ENCODE results near the genes TMEM129, TACC3 and C4orf48.

DNA sequence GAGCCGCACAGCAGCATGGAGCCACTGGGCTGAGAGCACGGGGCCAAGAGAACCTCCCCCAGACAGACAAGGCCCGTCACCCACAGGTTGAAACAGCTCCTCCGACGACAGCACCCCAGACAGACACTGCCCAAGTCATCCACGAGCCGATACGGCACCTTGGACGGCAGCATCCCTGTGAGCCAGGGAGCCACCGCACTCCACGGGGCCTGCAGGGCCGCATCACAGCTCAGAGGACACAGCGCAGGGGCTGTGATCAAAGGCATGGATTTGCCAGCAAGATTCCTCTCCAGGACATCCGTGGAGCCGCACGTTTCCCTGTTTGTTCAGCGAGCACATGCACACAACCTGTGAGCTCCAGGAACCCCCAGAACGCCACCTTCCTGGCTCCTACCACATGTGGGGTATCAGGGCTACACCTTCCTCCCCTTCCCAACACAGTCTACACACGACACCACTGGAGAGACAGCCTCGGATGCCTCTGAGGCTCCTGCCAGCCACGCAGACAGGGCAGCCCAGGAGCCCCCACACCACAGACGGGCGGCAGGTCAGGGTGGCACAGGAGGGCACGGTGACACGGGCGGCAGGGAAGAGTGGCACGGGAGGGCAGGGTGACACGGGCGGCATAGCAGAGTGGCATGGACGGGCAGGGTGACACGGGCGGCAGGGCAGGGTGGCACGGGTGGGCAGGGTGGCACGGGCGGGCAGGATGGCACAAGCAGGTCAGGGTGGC is 3.8 kb downstream of the CTBP1 start:
- RRBS, result no CpG with 5 or more reads among the region's 35 CpGs

DNA sequence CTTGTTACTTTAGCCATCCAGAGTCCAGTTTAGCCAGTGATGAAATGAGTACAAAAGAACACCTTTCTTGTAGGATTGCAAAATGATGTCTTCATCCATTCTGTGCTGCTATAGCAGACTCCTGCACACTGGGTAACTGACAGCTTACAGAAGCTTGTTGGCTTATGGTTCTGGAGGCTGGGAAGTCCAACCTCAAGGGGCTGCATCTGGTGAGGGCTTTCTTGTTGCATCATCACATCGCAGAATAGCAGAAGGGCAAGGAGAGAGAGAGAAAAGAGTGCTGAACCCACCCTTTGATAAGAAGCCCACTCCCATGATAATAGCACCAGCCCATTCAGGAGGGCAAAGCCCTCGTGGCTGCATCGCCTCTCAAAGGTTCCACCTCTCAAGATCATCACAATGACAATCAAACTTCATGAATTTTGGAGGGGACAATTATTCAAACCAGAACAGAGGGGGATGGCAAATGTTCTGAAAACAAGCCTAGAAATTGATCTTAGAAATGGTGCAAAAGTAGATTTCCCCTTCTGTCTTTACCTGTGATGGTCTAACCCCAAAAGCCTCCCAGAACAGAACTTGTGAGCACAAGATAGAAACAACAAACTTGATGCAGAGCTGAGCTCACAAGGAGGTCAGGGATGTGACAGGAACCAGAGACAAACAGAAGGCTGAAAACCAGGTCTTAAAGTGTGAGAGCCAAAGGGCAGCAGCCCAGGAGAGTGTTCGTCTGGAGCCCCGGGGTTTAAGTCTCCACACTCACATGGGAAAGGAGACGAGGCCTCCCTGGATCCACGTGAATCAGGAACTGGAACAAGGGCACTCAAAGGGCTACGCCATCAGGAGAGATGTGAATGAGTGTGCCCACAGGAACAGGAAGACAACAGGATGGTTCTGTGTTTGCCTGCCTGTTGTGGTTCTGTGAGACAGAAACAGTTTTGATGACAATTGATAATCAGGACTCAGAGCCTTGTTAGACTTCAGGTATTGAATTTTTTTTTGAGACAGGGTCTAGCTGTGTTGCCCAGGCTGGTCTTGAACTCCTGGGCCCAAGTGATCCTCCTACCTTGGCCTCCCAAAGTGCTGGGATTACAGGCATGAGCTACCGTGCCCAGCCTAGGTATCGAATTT is 4.6 kb upstream of the CTBP1 start:
- RRBS, result no CpG with 5 or more reads among the region's 10 CpGs

GRCh38 chr4:1348139-1348916 is 1.3 kb downstream of the UVSSA start:
- RRBS, result no CpG with 5 or more reads among the region's 21 CpGs

- RRBS, result 5% methylated on average over 18 of the region's 74 CpGs
Observed at GRCh38 chr4:1712579-1713523, 732 bp upstream of the SLBP start.

DNA sequence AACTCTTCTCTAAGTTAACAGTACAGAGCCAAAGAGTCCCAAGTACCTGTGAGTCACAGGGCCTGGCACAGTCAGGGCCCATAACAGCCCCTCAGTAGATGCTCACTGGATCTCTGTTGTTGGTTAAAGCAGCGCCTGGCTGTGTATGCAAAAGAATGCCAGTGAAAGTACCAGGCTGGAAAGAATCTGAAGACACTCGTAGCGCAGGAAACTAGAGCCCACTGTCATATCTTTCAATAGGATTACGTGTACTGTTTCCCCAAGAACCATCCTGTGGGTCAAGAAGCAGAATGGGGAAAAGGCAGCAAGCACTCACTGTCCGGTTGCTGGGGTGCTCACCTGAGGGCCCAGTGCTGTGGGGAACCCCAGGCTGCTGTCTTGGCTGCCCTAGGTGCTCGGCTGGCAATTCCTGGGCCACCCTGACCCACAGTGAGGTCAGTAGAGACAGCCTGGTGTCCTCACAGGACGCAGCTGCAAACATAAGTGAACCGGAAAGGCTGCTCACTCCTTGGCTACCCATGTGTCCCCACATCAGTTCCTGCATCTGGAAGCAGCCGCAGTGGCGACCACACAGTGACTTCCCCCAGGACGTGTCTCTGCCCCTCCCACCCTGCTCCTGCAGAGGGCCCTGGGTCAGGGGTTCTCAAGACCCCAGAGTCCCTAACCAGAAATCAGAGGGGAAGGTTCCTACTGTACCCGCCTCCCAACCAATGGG is 3.1 kb upstream of the SLBP start:
- RRBS, result no CpG with 5 or more reads among the region's 12 CpGs

DNA sequence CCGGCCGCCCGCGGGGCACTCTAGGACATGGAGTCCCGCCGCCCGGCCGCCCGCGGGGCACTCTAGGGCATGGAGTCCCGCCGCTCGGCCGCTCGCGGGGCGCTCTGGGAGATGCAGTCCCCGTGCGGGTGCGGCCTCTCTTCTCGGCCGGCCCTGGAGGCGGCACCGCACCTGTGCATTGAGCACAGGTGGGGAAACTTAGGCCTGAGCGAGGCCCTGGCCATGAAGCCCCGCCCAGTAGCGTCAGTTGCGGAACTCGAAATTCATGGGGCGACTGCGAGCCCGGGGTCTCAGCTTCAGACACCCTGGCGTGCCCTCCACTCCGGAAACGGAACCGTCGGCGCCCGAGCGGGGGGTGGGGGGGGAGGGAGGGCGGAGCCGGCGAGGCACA is at the start of gene TMEM129:
Gene TMEM129 (minus strand): TSS at position 302 of the 391 bp plus-strand sequence.
- RRBS, result 2% methylated on average over 10 of the region's 43 CpGs

DNA sequence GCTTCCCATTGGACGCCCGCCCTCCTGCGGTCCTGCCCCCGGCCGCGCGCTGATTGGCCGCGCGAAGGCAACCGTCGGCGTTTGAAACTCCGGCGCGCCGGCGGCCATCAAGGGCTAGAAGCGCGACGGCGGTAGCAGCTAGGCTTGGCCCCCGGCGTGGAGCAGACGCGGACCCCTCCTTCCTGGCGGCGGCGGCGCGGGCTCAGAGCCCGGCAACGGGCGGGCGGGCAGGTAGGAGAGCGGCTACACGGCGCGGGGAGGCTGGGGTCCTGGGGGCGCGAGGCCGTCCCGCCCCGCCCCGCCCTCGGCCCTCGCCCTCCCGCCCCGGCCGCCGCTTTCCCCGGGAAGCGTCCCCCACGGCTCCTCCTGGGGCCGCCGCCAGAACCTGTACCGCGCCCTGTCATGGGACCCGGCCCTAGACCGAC is at the start of gene TACC3:
Gene TACC3 (plus strand): TSS at position 109 of the 425 bp plus-strand sequence.
- RRBS, result 3% methylated on average over 38 of the region's 60 CpGs

DNA sequence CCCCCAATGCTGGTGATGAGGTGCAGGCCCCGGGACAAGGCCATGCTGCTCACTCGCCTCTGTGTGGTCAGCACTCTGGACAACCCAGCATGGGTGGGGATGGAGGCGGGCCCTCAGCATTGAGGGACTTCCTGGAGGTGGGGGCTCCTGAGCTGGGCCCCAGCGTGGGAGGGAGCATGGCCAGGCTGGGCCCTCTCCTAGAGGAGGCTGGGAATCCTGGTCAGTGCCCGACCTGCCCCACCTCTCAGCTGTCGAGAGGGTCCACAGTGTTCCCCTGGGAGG is 30.6 kb downstream of the TACC3 start:
- RRBS, result no CpG with 5 or more reads among the region's 6 CpGs

DNA sequence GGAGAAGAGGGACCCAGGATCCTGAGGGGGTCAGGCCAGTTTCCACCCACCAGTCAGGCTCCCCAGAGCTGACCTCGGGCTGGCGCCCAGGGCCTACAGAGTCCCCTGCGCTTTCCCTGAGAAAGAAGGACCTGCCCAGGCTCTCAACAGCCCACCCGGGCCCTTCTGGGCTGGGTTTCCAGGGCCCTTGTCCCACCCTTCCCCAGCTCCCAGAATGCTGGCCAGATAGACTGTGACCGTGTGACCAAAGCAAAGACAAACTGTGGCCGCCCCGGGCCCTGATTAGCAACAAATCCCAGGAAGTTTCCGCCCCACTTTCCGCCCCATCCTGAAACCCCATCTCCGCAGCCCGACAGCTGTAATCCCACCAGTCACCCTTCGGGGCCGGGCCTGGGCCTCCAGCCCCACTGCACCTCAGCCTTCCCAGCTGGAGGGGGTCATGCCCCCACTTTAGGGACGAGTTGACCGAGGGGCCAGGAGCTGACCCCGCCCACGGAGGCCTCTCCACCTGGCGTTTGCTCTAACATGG is 33.7 kb upstream of the FGFR3 start:
- RRBS, result no CpG with 5 or more reads among the region's 18 CpGs

- RRBS, result no CpG with 5 or more reads among the region's 6 CpGs
Observed at GRCh38 chr4:1795649-1796149, 2.6 kb downstream of the FGFR3 start.

- RRBS, result no CpG with 5 or more reads among the region's 8 CpGs
Observed at GRCh38 chr4:1868109-1868901, 2.9 kb upstream of the NSD2 start.

DNA sequence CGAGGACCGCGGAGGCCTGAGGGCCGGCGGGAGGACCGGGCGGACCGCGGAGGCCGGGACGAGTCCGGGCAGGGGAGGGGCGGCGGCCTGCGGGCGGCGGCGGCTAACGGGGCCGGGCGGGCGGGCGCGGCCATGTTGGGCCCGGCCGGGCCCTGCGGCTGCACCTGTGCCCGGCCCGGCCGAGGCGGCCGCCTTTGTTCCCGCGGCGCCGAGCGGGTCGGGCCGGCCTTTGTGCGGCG is 487 bp downstream of the NSD2 start:
- RRBS, result 4% methylated on average over 24 of the region's 41 CpGs

DNA sequence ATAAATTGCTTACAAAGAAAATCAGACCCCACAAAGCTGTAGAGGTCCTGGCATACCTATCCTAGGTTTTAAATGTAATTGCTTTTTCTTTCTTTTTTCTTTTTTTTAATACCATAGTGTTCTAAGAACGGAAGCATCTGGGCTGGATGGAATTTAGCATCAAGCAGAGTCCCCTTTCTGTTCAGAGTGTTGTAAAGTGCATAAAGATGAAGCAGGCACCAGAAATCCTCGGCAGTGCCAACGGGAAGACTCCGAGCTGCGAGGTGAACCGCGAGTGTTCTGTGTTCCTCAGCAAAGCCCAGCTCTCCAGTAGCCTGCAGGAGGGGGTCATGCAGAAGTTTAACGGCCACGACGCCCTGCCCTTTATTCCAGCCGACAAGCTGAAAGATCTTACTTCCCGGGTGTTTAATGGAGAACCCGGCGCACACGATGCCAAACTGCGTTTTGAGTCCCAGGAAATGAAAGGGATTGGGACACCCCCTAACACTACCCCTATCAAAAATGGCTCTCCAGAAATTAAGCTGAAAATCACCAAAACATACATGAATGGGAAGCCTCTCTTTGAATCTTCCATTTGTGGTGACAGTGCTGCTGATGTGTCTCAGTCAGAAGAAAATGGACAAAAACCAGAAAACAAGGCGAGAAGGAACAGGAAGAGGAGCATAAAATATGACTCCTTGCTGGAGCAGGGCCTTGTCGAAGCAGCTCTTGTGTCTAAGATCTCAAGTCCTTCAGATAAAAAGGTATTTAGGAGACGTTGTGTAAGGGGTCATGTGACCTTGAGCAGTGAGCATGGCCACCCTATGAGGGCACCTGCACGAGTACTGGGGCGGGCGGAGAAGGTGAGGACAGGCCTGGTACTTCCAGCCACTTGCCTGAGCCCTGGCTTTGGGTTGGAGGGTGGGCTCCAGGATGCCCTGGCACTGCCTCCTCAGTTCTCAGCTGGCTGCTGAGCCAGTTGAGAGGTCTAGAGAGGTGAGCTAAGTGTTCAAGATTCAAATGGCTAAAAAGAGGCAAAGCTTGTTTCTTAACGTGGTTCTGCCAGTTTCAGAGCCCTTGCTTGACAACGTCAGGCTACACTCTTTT is 29.7 kb downstream of the NSD2 start:
- RRBS, result no CpG with 5 or more reads among the region's 24 CpGs

DNA sequence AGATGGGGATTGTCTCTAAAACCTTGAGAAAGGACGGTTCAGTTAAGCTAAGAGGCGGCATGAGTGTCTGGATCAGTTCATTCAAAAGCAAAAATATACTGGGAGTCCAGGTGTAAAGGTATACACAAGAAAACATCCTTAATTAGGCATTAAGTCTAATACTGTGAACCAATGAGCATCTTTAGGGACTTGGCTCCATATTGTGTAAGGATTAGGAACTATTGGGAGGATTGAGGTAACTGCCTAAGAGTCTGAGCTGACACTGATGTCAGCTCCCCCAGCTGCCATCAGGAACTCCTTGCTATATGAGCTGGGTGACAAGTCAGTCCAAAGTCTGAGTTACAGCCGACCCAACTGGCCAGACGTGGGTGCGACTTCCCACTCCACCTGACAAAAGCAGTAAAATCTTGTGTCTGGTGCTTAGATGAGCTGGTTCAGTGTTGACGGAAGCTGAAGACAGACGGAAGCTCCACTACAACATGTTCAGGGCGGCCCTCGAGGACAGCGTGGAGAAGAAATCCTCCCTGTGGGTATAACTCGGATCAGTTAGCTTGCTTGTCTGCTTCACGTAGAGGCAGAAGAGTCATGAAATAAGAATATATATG is 5.6 kb upstream of the C4orf48 start:
- RRBS, result no CpG with 5 or more reads among the region's 12 CpGs

GRCh38 chr4:2041651-2042170 is at the start of gene C4orf48:
Gene C4orf48, plus strand, starts transcription at chr4:2041995.
- RRBS, result 5% methylated on average over 33 of the region's 61 CpGs

- RRBS, result 2% methylated on average over 8 of the region's 21 CpGs
Observed at GRCh38 chr4:2241382-2241675, 592 bp downstream of the HAUS3 start.

DNA sequence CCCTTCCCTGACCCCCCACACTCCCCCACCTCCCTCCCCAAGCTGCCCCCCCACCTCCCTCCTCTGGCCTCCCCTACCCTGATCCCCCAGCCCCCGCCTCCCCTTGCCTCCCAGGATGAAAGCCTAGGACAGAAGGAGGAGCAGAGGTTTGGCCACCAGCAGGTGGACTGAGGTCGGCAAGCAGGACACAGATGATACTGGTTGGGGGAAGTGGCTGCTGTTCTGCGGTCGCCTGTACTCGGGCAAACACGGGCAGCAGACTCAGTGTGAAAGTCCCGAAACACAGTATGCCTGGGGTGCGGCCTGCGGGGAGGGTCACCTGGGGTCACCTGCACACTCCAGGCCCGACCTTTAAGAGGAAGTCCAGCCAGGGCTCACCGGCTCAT is 71.3 kb upstream of the MXD4 start:
- RRBS, result no CpG with 5 or more reads among the region's 11 CpGs

DNA sequence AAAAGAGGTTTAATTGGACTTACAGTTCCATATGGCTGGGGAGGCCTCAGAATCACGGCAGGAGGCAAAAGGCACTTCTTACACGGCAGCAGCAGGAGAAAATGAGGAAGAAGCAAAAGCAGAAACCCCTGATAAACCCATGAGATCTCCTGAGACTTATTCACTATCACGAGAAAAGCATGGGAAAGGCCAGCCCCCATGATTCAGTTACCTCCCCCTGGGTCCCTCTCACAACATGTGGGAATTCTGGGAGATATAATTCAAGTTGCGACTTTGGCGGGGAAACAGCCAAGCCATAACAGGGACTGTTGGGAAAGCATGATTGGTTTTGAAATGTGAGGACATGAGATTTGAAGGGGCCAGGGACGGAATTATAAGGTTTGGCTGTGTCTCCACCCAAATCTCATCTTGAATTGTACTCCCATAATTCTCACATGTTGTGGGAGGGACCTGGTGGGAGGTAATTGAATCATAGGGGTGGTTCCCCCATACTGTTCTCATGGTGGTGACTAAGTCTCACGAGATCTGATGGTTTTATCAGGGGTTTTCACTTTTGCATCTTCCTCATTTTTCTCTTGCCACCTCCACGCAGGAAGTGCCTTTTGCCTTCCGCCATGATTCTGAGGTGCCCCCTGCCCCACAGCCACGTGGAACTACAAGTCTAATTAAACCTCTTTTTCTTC is 35.5 kb downstream of the ZFYVE28 start:
- RRBS, result no CpG with 5 or more reads among the region's 10 CpGs

GRCh38 chr4:2714257-2714731 is 41.8 kb downstream of the TNIP2 start:
- RRBS, result no CpG with 5 or more reads among the region's 7 CpGs

GRCh38 chr4:2790436-2790910 is 2.4 kb upstream of the SH3BP2 start:
- RRBS, result no CpG with 5 or more reads among the region's 12 CpGs